M059J (cell line): ENCODE measurements around a stretch of chr17.

- RAMPAGE, long total RNA: no peak
Measured at GRCh38 chr17:75459313-75460351, 3.2 kb downstream of the TMEM94 start.

DNA sequence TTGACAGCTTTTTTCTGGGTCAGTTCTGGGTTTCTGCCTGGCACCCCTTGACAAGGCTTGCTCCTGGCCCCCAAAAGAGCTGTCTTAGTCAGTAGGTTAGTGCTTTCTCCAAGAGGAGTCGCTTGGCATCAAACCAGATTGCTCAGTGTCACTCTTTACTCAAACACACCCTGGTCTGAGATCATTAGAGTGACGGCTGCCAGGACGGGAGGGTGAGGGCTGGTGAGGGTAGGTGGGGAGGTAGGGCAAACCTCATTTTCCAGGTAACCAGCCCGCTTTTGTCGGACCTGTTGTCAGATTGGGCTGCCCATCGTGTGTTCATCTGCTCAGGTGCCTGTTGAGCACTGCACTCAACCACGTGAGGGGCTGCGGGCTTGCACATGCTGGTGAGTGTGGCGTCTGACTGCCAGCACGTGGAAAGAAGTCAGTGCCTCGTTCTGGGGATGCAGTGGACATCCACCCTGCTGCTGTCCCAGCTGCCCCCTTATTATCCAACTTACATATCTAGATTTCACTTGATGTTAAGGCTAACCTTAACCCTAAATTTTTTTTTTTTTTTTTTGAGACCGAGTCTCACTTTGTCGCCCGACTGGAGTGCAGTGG, 12.5 kb downstream of the TMEM94 start:
- RAMPAGE, long total RNA: no peak

DNA sequence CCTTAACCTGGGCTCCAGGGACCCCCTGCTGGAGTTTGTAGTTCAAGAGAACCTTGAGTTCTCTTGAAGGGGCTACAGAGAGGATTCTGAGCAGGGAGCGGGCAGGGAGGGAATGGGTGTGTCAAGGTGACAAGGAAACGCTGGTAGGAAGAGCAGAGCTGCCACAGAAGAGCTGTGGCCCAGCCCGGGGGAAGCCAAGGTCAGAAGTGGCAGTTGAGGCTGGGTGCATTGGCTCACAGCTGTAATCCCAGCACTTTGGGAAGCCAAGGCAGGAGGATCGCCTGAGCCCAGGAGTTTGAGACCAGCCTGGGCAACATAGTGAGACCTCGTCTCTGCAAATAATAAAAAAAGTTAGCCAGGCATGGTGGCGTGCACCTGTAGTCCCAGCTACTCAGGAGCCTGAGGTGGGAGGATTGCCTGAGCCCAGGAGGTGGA, 1.2 kb downstream of the LLGL2 start:
- RAMPAGE, long total RNA: no peak

DNA sequence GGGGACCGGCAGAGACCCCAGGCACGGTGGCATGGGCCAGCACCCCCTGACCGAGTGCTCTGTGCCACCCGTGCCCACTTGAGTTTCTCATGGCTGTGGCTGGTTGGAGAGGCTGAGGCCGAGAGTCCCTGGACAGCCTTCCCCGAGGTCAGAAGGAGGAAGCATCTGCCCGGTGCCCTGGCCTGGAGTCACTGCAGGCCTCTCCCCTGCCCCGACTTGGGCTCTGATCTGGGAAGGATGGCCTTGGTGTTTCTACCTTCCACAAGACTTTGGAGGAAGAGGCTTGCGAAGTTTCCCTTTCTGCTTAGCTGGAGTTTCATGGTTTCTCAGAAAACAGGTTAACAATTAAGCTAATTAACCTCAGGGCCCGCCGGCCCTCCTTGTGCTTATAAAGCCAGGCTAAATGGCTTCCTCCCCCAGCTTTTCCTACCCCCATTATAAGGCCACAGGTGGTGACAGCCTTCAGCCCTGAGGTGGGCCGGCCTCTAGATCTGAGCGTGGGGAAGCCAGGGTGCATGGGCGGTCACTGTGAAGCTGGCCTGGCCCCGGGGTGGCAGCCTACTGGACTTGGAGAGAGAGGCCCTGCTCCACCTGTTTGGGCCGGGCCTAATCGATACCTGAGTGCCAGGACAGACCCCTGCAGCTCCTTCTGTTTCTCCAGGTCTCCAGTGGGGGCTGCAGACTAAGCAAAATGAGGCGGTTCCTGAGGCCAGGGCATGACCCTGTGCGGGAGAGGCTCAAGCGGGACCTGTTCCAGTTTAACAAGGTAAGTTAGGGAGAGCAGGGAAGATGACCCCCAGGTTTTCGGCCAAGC, 17.4 kb downstream of the LLGL2 start:
- RAMPAGE, long total RNA: no peak

- RAMPAGE, long total RNA: no peak
Measured at GRCh38 chr17:75555406-75556332, 30.2 kb downstream of the LLGL2 start.

DNA sequence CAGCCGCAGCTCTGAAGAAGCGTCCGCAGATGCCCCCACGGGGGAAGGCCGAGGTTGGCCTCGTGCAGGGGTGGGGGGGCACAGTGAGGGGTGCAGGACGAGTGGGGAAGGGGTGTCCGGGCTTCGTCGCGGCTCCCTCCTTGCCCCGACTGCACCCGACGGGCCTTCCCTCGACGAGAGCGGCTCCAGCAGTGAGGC, 2.0 kb downstream of the MYO15B start:
- RAMPAGE, long total RNA: no peak

GRCh38 chr17:75603796-75604745, 16.5 kb downstream of the MYO15B start:
- RAMPAGE, long total RNA: no peak

DNA sequence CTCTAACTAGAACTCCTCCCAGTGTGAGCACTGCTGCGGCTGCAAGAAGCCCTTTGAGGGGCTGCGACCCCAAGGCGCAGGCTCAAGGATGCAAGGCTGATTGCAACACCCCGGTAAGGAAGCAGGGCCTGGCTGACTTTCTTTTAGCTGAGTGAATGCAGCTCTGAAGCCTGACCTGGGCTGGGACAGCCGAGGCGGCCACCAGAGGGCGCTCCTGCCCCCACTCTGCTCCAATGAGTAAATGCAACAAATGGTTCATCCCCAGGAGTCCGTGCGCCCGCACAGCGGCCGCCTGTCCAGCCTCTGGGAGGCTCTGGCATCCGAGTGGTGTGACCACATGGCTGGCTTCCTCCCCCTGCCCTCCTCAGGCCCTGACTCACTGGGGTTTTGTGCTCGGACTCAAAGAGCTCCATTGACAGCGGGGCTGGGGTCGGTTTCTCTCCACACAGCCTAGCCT, 315 bp upstream of the SMIM5 start:
- RAMPAGE, long total RNA: no peak

DNA sequence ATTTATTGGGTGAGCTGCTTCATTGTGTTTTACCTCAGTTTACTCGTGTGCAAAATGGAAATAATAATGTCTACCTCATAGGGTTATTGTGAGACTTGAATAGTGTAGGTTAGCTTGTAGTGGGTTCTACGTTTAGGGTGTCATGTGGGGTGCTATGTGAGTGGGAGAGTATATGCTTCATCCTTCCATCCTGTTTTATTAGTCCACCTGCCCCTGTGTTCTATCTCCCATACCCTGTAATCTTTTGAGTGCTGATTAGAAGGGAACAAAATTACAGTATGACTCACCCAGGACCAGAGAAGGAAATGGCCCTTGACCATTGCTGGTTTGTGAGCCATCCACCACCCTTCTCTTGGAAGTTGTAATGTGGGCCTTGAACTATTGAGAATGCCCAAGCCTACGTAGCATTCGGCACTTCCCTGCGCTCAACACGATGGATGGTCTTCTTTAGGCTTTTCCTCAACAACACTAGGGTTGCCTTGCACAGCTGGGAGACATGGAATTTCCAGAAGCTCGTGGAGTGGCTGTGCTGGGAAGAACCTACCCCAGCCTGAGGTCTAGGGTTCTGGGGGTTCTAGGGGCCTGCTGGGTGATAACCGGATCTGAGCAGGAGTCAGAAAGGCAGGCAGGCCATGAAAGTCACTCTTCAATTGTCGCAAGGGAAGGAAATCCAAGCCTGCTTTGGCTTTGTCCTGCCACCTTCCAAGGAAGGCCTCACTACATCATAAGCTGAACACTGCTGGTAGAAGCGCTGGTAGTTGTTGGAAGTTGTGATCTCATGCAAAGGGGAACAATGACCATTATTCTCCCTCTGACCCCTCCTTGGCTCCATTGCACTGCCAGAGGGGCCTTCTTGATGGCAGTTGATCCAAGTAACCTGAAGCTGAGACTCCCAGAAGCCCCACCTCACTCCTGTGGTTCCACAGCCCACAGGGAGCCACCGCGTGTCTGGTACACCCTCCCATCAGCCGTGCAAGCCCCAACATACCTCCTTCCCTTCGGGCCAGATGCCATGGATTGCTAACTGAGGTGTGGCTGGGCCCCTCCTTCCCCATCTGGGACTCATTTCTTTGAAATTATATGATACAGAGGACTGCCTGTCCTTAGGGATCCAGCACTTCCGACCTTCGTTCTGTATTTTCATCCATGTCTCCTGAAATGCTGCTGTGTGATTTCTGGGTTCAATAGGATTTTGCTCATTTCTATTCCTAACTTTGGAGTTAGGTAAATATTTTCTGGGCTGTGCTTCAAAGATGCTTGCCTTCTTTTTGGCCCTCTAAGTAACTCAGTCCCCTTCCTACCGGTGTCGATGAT, 17.5 kb downstream of the SAP30BP start:
- RAMPAGE, long total RNA: no peak

DNA sequence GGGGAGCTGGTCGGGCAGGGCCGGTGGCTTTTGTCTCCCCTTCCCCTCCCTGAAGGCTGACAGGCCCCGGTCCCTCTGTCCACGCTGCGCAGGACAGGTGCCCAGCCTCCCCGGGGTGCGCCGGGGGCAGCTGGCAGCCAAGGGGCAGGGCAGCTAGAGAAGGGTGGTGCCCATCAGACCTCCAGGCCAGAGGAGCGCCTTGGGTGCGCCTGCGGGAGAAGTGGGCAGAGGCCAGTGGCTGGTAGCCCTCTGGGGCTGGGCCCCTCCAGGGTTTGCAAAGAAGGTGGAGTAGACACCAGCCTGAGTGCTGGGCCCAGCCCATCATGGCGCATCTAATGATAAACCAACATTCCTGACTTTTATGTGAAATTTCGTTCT, 375 bp downstream of the ITGB4 start:
- RAMPAGE, long total RNA: no peak

- RAMPAGE, long total RNA: no peak
Measured at GRCh38 chr17:75845795-75846571, 1.8 kb upstream of the UNC13D start.

DNA sequence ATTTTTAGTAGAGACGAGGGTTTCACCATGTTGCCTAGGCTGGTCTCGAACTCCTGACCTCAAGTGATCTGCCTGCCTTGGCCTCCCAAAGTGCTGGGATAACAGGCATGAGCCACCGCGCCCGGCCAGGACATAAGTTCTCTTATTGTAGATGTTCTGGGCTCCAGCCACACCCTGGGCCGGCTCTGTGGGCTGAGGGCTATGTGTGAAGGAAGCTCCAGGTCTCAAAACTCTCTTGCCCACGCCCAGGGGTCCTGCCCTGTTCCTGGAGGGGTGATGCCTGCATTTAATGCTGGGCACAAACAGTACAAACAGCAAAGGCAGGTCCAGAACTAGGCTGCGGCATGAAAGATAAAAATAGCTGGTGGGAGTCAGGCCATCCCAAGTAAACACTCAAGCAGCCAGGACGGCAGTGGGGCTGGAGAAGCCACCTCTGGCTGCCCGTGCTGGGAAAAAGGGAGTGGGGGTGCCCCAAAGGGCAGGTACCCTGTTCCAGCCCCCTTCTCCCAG, 4.8 kb downstream of the TRIM47 start:
- RAMPAGE, long total RNA: no peak

DNA sequence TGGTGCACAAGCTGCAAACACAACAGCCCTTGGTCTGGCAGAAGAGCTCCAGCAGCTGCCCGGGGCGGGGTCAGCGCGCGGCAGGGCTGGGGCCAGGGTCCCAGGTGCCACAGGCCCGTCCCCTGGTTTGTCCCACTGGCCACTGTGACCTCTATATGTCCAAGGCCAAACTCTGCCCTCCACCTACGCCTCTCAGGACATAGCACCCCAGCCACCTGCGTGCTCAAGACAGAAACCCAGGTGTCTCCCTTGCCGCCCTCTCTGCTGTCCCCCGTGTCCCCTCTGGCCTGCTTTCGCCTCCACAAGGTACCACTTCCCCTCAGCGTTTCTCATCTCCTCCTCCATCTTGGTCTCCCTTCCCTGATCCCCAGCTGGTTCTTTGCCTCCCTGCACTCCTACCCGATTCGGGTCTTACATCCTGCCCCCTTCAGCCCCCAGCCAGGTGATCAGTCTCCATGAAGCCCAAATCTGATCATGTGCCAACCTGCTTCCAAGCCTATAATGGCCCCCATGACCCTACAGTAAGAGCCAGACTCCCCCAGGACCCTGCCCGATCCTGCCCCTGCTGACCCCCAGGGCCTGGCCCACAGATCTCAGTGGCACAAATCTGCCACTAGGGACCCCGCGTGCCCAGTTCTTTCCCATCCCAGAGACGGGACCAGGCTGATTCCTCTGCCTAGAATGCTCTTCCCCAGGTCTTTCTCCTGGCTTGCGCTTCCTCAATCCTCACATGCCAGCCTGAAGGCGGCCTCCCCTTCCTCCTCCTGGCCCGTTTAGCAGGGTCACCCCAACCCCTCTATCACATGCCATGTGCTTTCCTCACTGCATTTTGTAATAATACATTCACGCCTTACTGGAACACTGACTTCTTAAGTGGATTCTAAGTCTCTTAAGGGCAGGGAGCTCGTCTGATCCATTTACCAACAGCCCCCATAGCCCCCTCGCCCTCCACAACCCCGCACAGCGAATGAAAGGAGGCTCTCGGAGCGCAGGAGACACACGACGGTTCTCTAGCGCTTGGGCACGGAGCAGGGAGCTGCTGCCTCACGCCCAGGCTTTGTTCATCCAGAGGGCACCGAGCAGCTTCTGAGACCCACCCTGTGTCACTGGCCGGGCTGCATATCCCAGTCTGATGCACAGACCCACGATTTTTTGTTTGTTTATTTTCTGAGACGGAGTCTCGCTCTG, 1.5 kb downstream of the TRIM65 start:
- RAMPAGE, long total RNA: no peak

GRCh38 chr17:76026170-76026369, 1.0 kb downstream of the EVPL start:
- RAMPAGE, long total RNA: no peak

DNA sequence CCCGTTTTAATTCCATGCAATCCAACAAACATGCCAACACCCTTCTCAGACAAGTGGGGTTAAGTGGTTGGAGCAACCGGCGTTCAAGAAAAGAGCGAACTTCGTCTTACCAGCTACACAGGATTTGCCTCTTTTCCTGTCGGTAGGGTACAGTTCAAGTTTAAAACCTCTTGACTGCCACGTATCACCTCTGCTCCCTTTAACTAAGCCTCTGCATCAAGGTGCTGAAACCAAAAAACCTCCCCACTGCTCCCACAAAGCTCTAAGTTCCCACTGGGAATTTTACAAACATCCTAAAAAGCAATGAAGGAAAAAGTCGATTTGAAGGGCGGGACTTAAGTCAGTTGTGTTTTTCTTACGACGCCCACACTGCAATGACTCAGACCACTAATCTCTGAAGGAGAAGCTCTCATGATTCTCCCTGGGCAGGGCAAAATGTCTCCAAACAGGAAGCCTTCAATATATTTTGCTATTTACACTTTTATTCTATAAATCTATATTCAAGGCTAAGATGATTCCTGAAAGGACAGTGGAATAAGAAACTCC, 18.9 kb downstream of the SRP68 start:
- RAMPAGE, long total RNA: no peak

GRCh38 chr17:76260597-76260924, 4.6 kb upstream of the UBALD2 start:
- RAMPAGE, long total RNA: no peak

DNA sequence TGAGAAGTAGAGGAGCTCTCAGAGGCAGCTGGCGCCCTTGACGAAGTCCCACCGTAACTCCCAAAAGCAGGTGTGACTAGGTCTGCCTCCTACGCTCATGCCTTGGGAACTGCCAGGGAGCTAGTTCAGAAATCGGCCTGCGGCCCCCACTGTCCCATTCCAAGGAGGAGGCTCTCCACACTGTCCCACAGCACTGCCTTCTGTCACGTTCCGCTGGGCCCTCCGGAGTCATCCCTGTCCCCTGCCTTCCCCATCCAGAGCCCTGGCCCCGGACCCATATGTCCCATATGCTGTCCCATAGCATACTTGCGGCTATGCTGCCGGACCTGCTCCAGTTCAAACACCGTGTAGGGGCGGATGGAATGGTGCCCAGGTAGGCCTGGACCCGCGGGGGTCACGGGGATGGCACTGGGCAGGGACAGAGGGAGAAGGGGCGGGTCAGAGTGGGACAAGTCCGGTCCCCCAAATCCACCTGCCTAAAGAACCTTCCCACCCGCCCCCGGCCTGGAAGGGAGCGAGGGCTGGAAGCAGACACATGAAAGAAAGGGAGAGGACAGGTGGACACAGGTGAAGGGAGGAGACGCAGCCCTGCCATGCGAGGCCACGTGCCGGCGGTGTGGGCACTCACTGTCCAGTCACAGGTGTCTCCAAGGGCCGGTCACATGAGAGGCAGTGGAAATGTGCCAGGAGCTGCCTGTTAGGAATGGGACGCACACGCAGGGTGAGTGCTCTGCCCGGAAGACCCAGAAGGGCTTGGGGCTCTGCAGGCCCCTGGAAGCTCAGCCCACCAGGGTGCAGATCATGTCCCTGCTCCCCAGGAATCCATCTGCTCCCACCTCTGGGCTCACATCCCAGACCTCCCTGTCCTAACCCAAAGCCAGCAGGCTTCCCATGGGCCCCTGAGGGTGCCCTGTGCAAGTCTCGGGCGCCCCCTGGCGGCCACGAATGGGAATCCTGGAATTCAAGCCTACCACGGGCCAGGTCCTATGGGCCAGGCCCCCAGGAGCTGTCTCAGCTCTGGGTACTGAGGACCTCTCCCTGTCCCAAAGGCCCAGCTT, 13.9 kb downstream of the UBALD2 start:
- RAMPAGE, long total RNA: no peak

GRCh38 chr17:76314803-76315351, 6.8 kb upstream of the QRICH2 start:
- RAMPAGE, long total RNA: no peak

DNA sequence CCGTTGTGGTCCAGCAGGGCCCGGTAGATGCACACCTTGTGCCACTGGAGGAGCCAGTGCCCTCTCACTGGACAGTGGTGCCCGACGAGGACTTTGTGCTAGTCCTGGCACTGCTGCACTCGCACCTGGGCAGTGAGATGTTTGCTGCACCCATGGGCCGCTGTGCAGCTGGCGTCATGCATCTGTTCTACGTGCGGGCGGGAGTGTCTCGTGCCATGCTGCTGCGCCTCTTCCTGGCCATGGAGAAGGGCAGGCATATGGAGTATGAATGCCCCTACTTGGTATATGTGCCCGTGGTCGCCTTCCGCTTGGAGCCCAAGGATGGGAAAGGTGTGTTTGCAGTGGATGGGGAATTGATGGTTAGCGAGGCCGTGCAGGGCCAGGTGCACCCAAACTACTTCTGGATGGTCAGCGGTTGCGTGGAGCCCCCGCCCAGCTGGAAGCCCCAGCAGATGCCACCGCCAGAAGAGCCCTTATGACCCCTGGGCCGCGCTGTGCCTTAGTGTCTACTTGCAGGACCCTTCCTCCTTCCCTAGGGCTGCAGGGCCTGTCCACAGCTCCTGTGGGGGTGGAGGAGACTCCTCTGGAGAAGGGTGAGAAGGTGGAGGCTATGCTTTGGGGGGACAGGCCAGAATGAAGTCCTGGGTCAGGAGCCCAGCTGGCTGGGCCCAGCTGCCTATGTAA, 2.8 kb downstream of the SPHK1 start:
- RAMPAGE, long total RNA: no peak

GRCh38 chr17:76390213-76390945, 6.0 kb downstream of the SPHK1 start:
- RAMPAGE, long total RNA: no peak